Vein endothelial cell (primary cell): ENCODE measurements around a stretch of chr9.

DNA sequence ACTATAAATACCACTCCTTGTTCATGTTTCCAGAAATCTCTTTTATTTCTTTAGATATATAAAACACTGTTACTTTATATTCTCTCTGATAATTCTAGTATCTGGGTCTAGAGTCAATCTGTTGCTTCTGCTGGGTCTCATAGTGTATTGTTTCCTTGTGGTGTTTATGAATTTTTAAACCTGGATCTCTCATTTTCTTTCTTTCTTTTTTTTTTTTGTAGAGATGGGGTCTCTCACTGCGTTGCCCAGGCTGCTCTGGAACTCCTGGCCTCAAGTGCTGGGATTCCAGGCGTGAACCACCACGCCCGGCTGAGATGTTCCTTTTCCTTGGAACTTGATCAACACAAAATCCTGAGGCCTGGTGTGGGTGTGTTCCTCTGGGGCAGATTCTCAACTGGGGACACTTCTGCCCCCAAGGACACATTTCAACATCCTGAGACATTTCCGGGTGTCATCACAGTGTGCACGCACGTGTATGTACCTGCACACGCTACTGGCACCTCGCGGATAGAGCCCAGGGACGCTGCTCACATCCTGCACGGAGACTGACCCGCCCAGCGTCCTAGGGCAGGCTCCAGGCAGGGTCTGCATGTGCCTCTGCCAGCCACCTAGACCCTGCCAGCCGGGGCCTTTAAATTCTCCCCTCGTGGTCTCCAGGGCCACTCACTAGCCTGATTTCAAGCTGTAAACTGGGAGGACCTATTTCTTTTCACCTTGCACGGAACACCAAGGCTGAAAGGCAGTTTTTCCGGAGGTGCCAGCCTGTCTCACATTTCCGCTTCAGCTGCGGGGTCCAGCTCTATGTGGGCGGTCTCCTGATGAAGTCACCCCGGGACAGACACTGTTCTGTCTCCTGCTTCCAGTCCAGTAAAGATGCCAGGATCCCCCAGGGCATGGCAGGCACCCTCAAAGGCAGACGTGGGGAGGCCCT is 8.0 kb downstream of the SAPCD2 start:
- CAGE, long polyA plus RNA, result no peak

- CAGE, long polyA plus RNA, result no peak
Measured at GRCh38 chr9:137074683-137075052, 2.6 kb upstream of the UAP1L1 start.

DNA sequence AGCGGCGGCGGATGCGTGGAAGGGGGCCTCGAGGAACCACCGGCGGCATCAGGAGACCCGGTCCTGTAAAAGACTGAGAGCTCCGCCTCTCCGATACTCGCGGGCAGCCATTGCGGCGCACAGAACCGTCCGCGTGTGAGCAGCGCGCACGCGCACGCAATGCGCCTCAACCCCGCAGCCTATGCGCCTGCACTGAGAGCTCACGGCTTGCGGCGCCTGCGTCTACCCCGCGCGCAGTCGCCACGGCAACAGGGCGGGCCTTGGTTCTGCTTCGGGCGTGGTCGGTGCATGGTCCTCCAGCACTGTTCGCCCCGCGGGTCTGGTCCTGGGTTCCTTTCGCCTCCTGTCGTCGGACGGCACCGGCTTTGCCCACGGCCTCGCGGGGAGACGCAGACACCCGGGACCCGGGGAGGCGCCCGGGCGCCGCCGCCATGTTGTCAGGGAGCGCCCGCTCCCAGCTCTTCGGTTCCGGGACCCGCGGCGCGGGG is 9.3 kb upstream of the GRIN1 start:
- CAGE, long polyA plus RNA, result no peak

DNA sequence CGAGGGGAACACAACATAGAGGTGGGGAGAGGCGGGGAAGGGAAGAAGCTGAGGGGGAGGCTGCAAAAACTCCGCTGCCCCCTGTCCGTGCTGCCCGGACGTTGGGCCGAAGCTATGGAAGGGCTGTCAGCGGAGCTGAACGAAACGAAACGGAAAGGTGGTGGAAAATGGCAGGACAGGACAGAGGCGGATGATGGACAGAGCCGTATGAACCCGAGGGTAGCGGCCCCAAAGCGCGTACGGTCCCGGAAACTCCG is 305 bp downstream of the ANAPC2 start:
- CAGE, long polyA plus RNA, result no peak

DNA sequence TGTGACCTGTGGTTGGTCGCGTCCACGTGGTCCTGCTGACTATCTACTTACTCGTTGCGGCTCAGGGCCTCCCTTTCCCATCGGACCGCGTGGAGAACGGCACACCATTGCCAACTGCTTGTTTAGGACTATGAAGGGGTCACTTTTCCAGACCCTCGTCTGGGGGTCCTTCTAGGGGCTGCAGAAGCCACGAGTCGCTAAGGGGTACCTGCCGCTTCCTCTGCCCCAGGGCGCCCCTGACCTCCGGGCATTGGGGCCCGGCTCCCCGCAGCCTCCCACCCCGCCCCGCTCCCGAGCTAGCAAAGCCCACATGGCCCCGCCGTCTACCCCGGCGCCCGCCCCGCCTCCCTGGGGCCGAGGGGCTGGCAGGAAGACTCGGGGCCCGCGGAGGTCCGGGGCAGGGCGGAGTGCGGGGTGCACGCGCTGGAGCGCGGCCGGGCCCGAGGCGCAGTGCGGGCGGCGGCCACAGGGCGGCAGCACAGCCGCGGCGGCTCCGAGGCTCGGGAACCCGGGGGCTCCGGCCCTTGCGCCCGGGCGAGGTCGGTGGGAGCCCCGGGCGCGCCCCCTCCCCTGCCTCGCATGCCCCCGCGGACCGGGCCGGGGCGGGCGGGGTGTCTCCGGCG is 6.9 kb downstream of the NRARP start:
- CAGE, long polyA plus RNA, result no peak

- CAGE, long polyA plus RNA, result no peak
Measured at GRCh38 chr9:137433107-137434076, 7.8 kb downstream of the ENTPD8 start.

DNA sequence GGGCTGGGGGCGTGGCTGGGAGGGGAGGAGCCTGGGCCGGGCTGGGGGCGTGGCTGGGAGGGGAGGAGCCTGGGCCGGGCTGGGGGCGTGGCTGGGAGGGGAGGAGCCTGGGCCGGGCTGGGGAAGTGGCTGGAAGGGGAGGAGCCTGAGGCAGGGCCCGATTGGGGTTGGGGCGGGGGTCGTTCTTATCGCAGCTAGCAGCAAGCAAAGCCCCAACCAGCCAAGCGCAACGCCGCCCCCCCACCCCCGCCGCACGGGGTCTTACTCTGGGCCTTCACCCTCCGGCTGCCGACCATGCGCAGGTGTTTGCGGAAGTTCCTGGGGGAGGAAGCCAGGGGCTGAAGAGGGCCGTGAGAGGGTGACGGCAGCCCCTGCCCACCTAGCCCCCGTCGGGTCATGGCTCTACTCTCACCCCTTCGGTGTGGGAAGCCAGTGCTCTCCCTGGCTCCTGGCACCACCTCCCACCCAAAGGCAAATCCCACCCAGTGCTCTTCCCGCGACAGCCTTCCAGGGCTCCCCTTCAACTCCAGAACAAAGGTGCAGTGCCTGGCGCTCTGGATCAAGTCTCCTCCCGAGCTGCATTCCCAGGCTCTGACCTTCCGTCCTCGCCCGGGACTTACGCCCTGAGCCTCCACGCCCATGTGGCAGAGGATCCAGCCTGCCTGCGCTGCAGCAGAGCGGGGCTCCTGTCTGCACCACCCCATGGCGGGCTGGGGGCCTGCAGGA is 4.8 kb downstream of the NSMF start:
- CAGE, long polyA plus RNA, result no peak

DNA sequence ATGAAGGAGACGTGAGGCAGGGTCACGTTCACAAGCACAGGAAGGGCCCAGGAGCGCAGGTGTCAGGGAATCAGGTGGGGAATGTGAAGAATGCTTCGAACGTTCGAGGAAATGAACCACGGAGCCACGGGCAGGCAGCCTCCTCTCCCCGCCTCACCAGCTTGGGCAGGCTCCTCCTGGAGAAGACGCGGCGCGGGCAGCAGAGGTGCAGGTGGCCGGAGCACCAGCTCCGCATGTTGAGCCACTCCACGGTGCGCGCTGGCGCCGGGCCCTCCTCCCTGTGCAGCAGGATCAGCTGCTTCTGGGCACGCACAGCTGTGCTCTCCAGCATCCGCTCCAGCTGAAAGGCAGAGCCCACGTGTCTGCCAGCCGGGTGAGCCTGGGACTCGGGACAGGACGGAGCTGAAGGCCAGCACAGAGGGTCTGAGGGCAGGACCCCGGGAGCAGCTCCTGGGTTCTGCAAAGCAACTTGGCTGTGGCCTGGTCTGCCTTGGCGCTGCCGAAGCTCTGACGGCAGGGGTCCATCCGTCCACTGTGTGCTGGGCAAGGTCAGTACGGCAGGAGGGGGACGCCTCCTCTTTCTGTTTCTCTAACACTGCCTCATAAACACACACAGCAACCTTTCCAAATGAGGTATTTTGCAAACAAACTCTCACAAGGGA is 19.9 kb upstream of the NSMF start:
- CAGE, long polyA plus RNA, result no peak

DNA sequence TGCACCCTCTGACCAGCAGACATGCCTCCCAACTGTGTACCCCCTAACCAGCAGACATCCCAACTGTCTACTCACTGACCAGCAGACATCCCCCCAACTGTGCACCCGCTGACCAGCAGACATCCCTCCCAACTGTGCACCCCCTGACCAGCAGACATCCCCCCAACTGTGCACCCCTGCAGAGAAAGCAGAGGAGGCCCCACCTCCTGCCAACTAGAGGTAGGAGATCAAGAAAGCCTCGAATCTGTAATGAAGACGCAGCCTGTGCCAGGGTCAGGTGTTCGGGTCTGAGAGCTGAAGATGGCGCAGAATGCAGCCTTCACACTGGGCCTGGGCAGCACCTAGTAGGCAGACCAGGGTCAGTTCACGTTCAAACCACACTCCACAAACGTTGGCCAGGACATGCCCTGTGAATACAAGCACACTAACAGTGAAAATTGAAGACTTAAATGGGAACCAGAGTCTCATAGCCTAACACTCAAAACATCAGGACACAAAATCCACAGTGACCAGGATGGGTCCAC is 29.9 kb upstream of the NSMF start:
- CAGE, long polyA plus RNA, result no peak

- CAGE, long polyA plus RNA, result no peak
Measured at GRCh38 chr9:137494032-137494568, 35.0 kb upstream of the NSMF start.

GRCh38 chr9:137555990-137556684 is 4.5 kb downstream of the MRPL41 start:
- CAGE, long polyA plus RNA, result no peak

- CAGE, long polyA plus RNA, result no peak
Measured at GRCh38 chr9:137631948-137632653, 13.3 kb downstream of the EHMT1 start.

- CAGE, long polyA plus RNA, result no peak
Measured at GRCh38 chr9:137663609-137664316, 45.0 kb downstream of the EHMT1 start.

- CAGE, long polyA plus RNA, result no peak
Measured at GRCh38 chr9:137670256-137671195, 51.7 kb downstream of the EHMT1 start.

DNA sequence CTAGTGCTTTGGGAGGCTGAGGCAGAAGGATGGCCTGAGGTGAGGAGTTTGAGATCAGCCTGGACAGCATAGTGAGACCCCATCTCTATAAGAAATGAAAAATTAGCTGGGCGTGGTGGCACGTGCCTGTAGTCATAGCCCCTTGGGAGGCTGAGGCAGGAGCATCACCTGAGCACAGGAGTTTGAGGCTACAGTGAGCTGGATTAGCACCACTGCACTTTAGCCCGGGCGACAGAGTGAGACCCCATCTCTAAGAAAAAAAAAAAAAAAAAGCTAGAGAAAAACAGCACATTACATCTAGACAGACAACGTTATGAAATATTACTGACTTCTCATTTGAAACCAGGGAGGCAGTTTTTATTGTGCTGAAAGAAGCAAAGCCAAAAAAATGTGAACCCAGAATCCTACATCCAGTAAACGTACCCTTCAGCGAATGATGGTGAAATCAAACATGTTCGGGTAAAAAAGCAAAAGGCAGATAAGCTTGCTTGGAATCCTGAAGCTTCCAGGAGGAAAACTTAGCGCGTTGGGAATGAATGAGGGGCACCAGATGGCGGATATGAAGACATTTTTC is 83.1 kb upstream of the CACNA1B start:
- CAGE, long polyA plus RNA, result no peak